Keratinocyte (primary cell): ENCODE results near the genes INSM1 and CSTL1.

GRCh38 chr20:20367154-20368164 lies at the start of gene INSM1:
Gene INSM1 (plus strand): TSS chr20:20368104.
CAGE:
- cytosol, long polyA minus RNA = no peak
- cytosol, long polyA plus RNA = no peak
- long polyA plus RNA = no peak
- nucleus, long polyA minus RNA = no peak
- nucleus, long polyA plus RNA = no peak

DNA sequence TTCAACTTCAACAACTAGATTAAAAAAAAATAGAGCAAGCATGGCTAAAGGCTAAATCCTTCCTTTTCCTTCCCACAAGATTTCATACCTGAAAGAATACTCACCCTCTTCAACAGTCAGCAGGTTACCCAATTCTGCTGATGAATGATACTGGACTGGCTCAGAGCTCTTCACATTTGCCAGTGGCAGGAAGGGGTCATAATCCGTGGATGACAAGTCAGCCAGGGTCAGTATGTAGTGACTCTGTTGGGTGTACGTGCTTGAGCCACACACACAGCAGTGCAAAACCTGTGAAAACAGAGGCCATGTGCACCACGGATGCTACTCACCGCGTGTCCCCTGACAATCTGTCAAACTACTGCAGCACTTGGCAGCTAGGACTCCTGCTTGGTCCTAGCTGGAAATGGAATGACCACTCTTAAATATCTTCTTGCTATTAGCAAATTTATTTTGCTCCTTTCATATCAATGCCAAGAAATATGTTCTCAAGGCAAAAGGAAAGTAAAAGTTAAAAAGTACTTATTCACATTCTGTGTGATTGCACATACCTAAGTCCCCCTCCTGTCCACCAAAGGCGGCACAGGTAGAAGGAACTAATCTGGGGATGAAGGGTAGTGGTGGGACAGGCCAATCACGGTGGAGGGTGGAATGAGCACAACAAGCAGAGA lies 153.0 kb downstream of the INSM1 start:
CAGE:
- cytosol, long polyA minus RNA = no peak
- cytosol, long polyA plus RNA = no peak
- long polyA plus RNA = no peak
- nucleus, long polyA minus RNA = no peak
- nucleus, long polyA plus RNA = no peak

DNA sequence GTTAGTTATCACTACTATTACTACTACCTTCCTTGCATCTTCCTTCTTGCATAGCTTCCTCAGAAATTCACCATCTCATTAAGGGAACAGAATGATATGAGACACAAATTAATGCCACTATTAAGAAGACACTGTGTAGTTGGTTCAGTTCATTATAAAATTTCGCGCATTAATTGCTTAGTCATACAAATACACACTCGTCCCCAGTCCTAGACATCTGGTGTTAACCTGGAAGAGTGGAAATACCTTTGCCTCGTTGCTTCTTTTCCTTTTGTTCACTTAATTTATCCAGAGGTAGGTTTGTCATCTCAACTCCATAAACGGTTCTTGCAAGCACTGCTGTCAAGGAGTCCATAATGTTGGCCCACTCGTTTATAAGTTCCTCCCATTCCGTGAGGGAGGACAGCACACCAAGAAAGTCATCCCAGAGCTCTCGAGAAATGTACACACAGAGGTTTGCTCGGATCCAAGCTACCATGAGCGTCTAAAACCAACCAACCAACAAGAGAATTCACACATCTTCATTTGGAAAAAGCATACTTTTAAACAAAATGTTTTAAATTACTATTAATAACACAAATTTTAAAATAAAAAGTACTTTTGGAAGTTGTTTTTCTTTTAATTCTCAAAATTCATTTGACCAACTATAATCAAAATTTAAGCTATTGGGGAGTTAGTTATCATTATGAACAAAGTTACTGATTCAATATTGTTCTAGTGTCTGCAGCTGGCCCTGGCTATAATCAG lies 107.3 kb downstream of the RALGAPA2 start:
CAGE:
- cytosol, long polyA minus RNA = no peak
- cytosol, long polyA plus RNA = no peak
- long polyA plus RNA = no peak
- nucleus, long polyA minus RNA = no peak
- nucleus, long polyA plus RNA = no peak

DNA sequence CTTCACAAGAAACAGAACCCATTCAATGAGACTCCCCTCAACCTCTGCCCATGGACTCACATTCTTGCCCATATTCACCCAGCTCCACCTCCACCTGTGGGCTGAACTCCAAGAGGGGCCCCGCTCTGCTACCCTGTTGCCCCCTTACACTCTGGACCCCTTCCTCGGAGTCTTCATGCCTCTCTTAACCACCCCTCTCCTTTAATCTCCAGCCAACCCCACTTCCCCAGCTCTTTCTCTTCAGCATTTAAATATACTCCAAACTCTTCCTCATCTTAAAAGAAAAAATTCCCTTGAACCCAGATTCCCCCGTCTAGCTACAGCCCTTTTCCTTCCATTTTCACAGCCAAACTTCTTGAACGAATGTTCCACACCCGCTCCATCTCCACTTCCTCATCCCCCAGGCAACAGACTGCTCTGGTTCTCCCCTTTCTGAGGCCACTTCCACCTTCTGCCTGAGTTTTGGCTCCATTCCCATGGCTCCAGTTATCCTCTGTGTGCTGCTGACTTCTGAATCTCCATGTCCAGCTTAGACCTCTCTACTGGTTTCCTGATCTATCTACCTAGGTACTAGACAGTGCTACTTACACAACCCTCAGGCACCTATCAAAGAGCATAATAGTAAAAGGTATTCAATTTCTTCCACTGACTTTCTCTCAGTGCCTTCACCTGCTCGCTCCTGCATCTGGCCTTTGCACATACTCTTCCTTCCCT lies 106.5 kb downstream of the RALGAPA2 start:
CAGE:
- cytosol, long polyA minus RNA = no peak
- cytosol, long polyA plus RNA = no peak
- long polyA plus RNA = no peak
- nucleus, long polyA minus RNA = no peak
- nucleus, long polyA plus RNA = no peak

DNA sequence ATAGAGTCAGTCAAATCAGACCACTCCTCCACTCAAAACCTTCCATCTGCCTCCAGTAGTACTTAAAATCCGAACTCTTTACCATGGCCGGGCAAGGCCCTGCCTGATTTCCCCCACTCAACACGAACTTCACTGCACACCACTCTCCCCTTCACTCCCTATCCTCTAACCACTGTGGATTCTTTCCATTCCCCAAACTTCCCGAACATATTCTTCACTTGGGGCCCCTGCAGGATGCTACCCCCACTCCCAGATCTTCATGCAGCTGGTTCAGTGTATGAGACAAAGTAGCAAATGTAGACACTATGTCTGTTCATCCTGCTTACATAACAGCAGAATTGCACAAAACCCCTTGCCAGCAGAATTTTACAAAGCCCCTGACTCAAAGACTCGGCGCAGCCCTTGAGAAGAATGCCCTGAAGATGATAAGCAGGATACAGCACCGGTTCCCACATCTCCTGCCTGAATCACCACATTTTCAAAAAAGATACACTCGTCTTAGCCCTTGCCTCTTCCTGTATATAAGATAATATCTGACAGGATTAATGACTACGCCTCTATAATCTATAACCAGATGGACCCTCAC lies 29.0 kb downstream of the RALGAPA2 start:
CAGE:
- cytosol, long polyA minus RNA = no peak
- cytosol, long polyA plus RNA = no peak
- long polyA plus RNA = no peak
- nucleus, long polyA minus RNA = no peak
- nucleus, long polyA plus RNA = no peak

GRCh38 chr20:21100187-21100624 lies 25.7 kb upstream of the KIZ start:
CAGE:
- cytosol, long polyA minus RNA = no peak
- cytosol, long polyA plus RNA = no peak
- long polyA plus RNA = no peak
- nucleus, long polyA minus RNA = no peak
- nucleus, long polyA plus RNA = no peak

DNA sequence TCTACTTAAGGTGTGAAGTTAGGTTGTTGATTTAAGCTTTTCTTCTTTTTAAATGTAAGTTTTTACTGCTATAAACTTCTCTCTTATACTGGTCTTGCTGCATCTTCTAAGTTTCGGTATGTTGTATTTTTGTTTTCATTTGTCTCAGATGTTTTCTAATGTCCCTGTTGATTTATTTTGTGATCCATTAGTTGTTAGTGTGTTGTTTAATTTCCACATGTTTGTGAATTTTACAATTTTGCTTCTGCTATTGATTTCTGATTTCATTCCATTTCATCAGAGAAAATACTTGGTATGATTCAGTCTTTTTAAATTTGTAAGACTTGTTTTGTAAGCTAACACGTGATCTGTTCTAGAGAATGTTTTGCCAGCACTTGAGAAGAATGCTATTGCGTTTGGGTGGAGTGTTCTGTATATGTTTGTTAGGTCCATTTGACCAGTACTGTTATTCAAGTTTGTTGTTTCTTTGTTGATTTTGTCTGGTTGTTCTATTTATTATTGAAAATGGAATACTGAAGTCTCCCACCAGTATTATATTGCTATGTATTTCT lies 53.8 kb downstream of the KIZ start:
CAGE:
- cytosol, long polyA minus RNA = no peak
- cytosol, long polyA plus RNA = no peak
- long polyA plus RNA = no peak
- nucleus, long polyA minus RNA = no peak
- nucleus, long polyA plus RNA = no peak

GRCh38 chr20:21514621-21515437 lies 965 bp upstream of the NKX2-2 start:
CAGE:
- cytosol, long polyA minus RNA = no peak
- cytosol, long polyA plus RNA = no peak
- long polyA plus RNA = no peak
- nucleus, long polyA minus RNA = no peak
- nucleus, long polyA plus RNA = no peak

DNA sequence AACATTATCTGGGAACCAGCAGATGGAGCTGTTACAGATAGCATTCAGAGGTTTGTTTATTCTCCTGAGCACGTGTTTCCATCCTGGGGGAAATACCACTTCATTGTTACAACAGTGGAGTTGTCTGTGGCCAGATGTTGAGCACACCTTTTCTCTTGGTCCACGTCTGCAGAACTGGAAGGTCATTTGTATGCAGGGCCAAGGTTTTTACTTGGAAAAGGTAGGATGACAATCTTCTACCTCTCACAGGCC lies 16.1 kb upstream of the NKX2-2 start:
CAGE:
- cytosol, long polyA minus RNA = no peak
- cytosol, long polyA plus RNA = no peak
- long polyA plus RNA = no peak
- nucleus, long polyA minus RNA = no peak
- nucleus, long polyA plus RNA = no peak

GRCh38 chr20:22430804-22431275 lies 153.5 kb downstream of the FOXA2 start:
CAGE:
- cytosol, long polyA minus RNA = no peak
- cytosol, long polyA plus RNA = no peak
- long polyA plus RNA = no peak
- nucleus, long polyA minus RNA = no peak
- nucleus, long polyA plus RNA = no peak

DNA sequence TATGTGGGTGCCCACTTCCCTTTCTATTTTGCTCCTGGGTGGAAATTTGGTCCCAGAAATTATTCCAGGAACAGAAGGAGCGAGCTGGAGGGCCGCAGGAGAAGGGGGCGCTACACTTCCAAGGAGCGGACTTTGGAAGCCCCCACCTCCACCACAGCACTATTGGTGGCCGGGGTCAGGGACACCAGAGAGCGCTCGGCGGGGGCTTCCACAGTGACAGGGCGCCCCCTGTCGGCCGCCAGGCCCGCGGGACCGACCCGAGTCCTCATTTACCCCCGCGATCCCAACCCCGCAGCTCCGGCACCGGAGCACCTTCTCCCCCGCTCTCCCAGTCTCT lies 2.2 kb upstream of the FOXA2 start:
CAGE:
- cytosol, long polyA minus RNA = no peak
- cytosol, long polyA plus RNA = no peak
- long polyA plus RNA = no peak
- nucleus, long polyA minus RNA = no peak
- nucleus, long polyA plus RNA = no peak

DNA sequence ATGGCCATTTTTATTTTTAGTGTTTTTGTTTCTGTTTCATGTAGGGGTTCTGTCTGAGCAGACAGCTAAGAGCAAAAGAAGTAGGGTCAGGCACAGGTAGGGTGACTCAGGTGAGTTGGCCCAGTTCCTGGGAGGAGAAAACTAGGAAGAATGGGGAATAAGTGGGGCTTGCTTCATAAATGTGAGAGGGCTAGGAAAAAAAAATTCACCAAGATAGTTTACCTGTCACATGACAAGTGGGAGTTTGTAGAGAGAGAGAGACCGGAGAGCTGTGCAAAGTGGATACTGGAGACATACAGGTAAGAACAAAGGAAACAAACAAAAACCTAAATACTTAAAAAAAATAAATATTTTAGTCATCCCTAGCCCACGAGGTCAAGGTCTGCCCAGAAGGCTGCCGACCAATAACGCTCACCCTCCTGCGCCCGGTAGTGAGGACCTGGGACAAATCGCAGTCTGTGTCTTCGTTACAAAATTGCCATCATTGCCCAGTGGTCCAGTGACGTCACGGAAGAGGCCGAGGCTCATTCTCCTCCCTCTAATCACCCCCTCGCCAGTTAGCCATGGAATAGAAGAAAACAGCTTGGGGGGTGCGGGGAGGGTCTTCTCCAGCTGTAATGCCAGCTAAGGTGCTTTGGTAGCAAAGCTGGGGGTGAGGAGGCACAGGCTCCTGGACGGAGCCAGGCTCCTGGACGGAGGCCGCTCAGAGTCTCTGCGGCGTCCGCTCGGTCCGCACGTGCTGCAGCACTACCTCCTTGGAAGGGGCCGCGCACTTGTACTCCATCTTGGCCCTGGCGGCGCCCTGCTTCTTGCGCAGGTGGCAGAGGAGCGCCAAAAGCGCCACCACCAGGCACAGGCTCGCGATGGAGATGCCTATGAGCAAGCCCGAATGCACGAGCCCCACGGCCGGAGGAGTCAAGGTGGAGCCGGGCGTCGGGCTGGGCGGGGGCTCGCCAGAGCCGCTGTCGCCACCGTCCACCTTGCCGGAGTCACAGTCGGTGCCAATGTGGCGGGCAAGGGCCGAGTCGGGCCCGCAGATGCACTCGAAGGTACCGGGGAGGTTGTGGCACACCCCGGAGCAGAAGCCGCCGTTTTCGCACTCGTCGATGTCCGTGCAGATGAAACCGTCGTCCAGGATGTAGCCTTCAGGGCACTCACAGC lies 2.0 kb downstream of the THBD start:
CAGE:
- cytosol, long polyA minus RNA = no peak
- cytosol, long polyA plus RNA = no peak
- long polyA plus RNA = no peak
- nucleus, long polyA minus RNA = no peak
- nucleus, long polyA plus RNA = no peak

GRCh38 chr20:23051170-23051757 lies 1.8 kb upstream of the THBD start:
CAGE:
- cytosol, long polyA minus RNA = no peak
- cytosol, long polyA plus RNA = no peak
- long polyA plus RNA = no peak
- nucleus, long polyA minus RNA = no peak
- nucleus, long polyA plus RNA = no peak

GRCh38 chr20:23156034-23156482 lies 69.9 kb upstream of the CD93 start:
CAGE:
- cytosol, long polyA minus RNA = no peak
- cytosol, long polyA plus RNA = no peak
- long polyA plus RNA = no peak
- nucleus, long polyA minus RNA = no peak
- nucleus, long polyA plus RNA = no peak

DNA sequence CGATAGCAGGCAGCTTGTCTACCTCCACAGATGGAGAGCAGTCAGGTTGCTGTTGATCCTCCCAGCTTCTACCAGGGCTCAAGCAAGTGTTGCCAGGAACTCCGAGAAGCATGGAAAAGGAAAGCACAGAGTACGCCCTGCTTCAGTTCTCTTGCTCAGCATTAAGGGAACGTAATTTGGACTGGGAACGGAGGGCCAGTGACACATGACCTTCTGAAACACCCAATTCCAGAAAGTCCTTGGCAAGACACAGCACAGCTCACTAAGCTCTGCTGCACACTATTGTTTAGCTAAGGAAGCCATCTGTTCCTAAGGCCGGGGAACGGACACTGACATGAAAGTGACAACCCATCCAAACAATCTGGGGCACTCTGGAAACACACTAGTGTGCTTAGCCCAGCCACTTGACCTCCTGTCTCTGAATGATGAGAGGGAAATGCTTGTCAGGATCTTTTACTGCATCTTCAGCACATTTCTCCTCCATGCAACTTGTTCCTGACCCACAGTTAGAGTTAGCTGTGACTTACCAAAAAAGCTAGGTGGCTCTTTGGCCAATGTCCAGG lies 56.9 kb upstream of the NXT1 start:
CAGE:
- cytosol, long polyA minus RNA = no peak
- cytosol, long polyA plus RNA = no peak
- long polyA plus RNA = no peak
- nucleus, long polyA minus RNA = no peak
- nucleus, long polyA plus RNA = no peak

DNA sequence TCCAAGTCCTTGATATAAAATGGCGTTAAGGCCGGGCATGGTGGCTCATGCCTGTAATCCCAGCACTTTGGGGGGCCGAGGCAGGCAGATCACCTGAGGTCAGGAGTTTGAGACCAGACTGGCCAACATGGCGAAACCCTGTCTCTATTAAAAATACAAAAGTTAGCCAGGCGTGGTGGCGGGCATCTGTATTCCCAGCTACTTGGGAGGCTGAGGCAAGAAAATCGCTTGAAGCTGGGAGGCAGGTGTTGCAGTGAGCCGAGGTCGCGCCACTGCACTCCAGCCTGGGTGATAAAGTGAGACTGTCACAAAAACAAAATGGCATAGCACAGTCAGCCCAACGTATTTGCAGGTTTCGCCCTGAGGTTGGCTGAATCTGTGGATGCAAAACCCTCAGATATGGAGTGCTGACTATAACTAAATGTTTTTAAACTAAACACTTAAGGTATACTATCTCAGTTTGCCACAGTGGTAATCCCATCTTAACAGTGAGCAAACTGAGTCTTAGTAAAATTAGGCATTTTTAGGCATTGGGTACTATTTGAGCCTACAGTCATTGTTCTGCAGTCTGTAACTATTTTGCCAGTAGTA lies 2.8 kb downstream of the NXT1 start:
CAGE:
- cytosol, long polyA minus RNA = no peak
- cytosol, long polyA plus RNA = no peak
- long polyA plus RNA = no peak
- nucleus, long polyA minus RNA = no peak
- nucleus, long polyA plus RNA = no peak

DNA sequence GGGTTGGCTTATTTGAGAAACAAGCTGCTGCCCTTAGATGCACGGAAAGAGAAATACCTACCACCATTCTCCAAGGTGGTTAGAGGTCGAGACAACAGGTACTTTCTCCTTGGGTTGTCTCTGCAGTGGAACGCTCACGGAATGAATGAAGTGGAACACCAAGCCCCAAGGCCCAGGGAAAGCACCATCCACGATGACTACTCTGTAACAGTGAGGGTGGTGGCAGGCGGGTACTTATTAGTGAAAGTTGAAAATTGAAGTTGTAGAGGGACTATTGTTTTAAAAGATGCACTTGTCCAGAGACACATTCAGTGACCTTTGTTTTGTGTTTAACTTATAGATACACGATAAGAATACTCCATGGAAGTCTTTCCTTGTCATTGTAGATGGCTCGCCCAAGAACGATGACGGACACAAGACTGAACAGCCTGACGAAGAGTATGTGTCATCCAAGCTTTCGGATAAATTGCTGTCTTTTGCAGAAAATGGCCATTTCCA lies 7.8 kb downstream of the GZF1 start:
CAGE:
- cytosol, long polyA minus RNA = no peak
- cytosol, long polyA plus RNA = no peak
- long polyA plus RNA = no peak
- nucleus, long polyA minus RNA = no peak
- nucleus, long polyA plus RNA = no peak

GRCh38 chr20:23426050-23426402 lies 4.7 kb upstream of the NAPB start:
CAGE:
- cytosol, long polyA minus RNA = no peak
- cytosol, long polyA plus RNA = no peak
- long polyA plus RNA = no peak
- nucleus, long polyA minus RNA = no peak
- nucleus, long polyA plus RNA = no peak

DNA sequence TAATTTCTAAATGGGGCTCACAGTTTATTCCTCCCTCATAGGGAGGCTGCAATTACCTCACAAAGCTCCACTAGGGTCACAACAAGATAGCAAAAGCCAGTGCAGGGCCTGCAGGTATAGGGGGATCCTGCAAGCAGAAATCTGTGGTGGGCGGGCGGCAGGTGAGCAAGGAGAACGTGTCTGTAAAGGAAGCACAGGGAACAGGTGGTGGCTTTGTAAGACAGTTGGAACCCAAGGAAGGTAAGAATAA lies at the start of gene CSTL1:
TSS of gene CSTL1 (plus strand) at position 119 of the 250 bp plus-strand sequence.
CAGE:
- cytosol, long polyA minus RNA = no peak
- cytosol, long polyA plus RNA = no peak
- long polyA plus RNA = no peak
- nucleus, long polyA minus RNA = no peak
- nucleus, long polyA plus RNA = no peak

DNA sequence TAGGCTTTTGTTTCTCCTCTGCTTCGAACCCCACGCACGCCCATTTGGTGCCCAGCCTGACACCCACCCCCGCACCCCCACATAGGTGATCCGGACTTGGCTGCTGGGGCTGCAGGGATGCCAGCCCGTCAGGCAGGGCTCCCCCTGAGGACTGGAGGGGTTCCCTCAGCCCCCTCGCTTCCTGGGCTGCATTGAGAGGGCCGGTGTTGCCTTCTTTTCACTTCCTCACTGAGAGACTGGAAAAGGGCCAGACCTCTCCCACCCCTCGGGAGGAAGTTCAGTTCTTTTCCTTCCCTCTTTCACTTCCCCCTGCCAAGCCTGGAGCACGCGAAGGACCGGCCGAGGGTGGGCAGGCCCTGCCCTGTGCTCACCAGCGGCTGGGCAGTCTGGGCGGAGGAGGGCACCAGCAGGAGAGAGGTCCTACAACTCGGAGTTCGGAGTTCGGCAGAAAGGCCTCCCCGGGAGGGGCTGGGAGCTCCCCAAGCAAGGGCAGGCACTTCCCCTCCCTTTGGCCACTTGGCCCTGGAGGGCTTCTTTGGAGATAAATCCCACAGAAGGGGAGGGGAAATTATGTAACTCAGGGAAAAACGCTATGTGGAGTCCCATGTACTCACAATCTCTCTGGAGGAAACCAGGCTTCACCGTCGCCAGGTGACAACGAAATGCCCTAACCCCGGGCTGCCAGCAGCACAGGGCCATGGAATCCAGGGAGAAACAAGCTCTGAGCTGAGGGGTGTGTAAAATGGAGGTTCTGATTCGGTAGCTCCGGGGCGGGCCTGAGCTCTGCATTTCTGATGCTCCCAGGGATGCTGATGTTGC lies 18.2 kb upstream of the CST3 start:
CAGE:
- cytosol, long polyA minus RNA = no peak
- cytosol, long polyA plus RNA = no peak
- long polyA plus RNA = no peak
- nucleus, long polyA minus RNA = no peak
- nucleus, long polyA plus RNA = no peak